NCI-H460 (cell line): ENCODE measurements around the genes DUSP23, SLAMF8, TAGLN2, SLAMF9 and PEA15.

GRCh38 chr1:159196684-159197781 is 7.6 kb upstream of the ACKR1 start:
RAMPAGE:
- cytosol, long total RNA, result no peak
- long total RNA, result no peak
- nucleus, long total RNA, result no peak

GRCh38 chr1:159205884-159206650 is 1.4 kb downstream of the ACKR1 start:
RAMPAGE:
- cytosol, long total RNA, result no peak
- long total RNA, result no peak
- nucleus, long total RNA, result no peak

RAMPAGE:
- cytosol, long total RNA, result no peak
- long total RNA, result no peak
- nucleus, long total RNA, result no peak
Measured at GRCh38 chr1:159591745-159592193, 4.1 kb downstream of the APCS start.

RAMPAGE:
- cytosol, long total RNA, result no peak
- long total RNA, result no peak
- nucleus, long total RNA, result no peak
Measured at GRCh38 chr1:159711977-159713256, 2.0 kb downstream of the CRP start.

DNA sequence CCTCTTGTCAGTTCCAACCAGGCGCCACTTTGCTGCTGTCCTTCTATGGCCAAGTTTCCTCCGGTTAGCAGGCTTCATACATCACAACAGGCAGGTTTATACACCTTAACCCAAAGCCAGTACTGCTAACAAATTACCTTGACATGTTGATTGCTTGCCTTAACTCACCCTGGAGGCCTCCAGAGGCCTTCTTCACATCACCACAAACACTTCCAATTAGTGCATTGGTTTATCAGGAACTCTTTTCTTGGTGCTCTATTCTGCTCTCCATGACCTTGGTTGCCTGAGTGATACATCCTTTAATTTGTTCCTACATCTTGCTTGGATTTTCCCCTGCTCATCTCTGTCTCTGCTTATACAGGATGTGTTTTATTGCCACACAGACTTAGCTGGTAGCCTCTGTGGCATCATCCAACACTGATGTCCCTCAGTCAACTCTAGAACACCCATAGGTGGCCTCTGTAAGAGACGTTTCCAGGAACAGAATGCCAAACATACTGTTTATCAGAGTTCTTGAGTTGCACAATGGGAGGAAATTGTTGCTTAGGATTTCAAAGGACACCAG is 28.9 kb upstream of the DUSP23 start:
RAMPAGE:
- cytosol, long total RNA, result no peak
- long total RNA, result no peak
- nucleus, long total RNA, result no peak

GRCh38 chr1:159780874-159781702 is at the start of gene DUSP23:
TSS of gene DUSP23 (plus strand) at chr1:159780962.
RAMPAGE:
- cytosol, long total RNA, result start-site peak on the plus strand at chr1:159780962-159781000, 143 and 210 reads in 2 replicates
- long total RNA, result start-site peak on the plus strand at chr1:159780966-159781000, 28 and 86 reads in 2 replicates
- nucleus, long total RNA, result start-site peak on the plus strand at chr1:159780967-159780971, 41 and 17 reads in 2 replicates

DNA sequence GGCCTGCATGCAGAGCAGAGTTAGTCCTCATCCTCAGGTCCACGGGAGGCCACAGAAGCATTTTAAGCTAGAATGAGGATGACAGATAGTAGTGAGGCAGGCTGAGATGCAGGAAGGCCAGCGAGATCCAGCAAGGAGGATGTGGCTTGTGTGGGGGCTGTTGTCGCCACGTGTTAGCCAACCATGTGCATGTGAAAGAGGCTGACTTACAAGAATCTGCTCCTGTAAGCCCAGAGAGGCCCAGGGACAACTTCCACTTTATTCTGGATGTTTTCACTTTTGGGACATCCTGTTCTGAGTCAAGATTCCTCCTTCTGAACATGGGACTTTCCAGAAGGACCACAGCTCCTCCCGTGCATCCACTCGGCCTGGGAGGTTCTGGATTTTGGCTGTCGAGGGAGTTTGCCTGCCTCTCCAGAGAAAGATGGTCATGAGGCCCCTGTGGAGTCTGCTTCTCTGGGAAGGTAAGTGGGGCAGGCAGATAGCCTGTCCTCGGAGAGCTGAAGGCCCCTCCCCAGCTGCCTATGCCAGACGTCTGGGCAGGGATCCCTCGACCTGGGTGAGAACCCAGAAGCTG is at the start of gene SLAMF8:
Gene SLAMF8, plus strand, starts transcription at position 399 of the 577 bp plus-strand sequence.
RAMPAGE:
- cytosol, long total RNA, result no peak
- long total RNA, result no peak
- nucleus, long total RNA, result no peak

GRCh38 chr1:159886314-159886897 is 13.6 kb downstream of the CFAP45 start:
RAMPAGE:
- cytosol, long total RNA, result no peak
- long total RNA, result no peak
- nucleus, long total RNA, result no peak

DNA sequence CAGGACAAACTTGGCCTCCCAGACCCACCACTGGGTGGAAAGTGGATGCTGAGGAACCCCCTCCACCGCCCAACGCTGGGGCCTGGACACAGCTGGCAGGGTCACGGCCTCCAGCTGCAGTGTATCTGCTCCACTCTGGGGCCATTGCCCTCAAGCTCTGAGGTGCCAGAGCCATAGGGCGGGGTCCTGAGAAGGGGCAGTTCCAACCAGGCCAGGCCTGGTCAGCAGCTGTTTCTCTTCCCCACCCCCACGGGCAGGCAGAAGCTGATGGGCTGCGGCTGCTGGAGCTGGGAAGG is 2.5 kb downstream of the TAGLN2 start:
RAMPAGE:
- cytosol, long total RNA, result no peak
- long total RNA, result no peak
- nucleus, long total RNA, result no peak

GRCh38 chr1:159924905-159925555 is at the start of gene TAGLN2:
TSS of gene TAGLN2 (minus strand) at chr1:159925507.
RAMPAGE:
- cytosol, long total RNA, result start-site peak on the minus strand at chr1:159925477-159925531, 1,680 and 1,699 reads in 2 replicates
- long total RNA, result start-site peak on the minus strand at chr1:159925477-159925540, 307 and 774 reads in 2 replicates
- nucleus, long total RNA, result start-site peak on the minus strand at chr1:159925478-159925531, 840 and 182 reads in 2 replicates

RAMPAGE:
- cytosol, long total RNA, result no peak
- long total RNA, result no peak
- nucleus, long total RNA, result no peak
Measured at GRCh38 chr1:159940998-159941556, 4.3 kb downstream of the IGSF9 start.

RAMPAGE:
- cytosol, long total RNA, result no peak
- long total RNA, result no peak
- nucleus, long total RNA, result no peak
Measured at GRCh38 chr1:159954131-159954684, at the start of gene SLAMF9. TSS of gene SLAMF9 (minus strand) at chr1:159954237.

RAMPAGE:
- cytosol, long total RNA, result no peak
- long total RNA, result no peak
- nucleus, long total RNA, result no peak
Measured at GRCh38 chr1:160084057-160084641, 2.8 kb downstream of the KCNJ9 start.

RAMPAGE:
- cytosol, long total RNA, result no peak
- long total RNA, result no peak
- nucleus, long total RNA, result no peak
Measured at GRCh38 chr1:160084642-160085373, 3.5 kb downstream of the KCNJ9 start.

RAMPAGE:
- cytosol, long total RNA, result no peak
- long total RNA, result no peak
- nucleus, long total RNA, result no peak
Measured at GRCh38 chr1:160131918-160132457, 16.4 kb downstream of the ATP1A2 start.

DNA sequence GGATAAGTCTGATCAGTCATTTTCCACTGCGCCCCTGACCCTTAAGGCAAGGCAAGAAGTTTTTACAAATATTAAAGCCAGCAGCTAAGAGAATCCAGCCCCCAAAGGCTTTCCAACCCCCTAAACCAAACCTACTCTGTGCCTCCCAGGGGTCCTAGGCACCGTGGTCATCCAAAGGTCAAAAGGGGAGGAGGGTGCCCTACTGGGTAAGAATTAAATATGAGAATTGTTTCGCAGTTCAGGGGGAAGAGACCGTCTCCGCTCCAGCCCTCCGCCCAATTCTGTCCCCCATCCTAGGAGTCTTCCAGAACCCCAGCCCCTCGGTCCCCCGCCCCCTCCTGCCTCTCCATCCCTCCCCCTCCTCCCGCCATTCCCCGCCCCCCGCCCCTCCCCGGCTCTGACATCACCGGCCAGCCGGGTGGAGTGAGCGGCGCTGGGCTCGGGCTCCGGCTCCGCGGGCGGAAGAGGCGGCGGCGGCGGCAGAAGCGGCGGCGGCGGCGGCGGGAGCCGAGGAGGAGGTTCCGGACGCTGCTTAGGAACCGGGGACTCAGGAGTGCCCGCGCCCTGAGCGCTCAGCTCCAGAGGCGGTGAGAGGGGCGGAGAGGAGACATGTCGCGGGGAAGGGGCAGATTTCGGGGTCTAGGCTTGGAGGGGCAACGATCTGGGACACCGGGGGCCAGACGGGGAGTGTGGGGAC is at the start of gene PEA15:
Gene PEA15, plus strand, starts transcription at position 449 of the 697 bp plus-strand sequence.
RAMPAGE:
- cytosol, long total RNA, result no peak
- long total RNA, result no peak
- nucleus, long total RNA, result start-site peak on the plus strand centred at position 473 of the sequence, 50 bp wide, 318 and 251 reads in 2 replicates

DNA sequence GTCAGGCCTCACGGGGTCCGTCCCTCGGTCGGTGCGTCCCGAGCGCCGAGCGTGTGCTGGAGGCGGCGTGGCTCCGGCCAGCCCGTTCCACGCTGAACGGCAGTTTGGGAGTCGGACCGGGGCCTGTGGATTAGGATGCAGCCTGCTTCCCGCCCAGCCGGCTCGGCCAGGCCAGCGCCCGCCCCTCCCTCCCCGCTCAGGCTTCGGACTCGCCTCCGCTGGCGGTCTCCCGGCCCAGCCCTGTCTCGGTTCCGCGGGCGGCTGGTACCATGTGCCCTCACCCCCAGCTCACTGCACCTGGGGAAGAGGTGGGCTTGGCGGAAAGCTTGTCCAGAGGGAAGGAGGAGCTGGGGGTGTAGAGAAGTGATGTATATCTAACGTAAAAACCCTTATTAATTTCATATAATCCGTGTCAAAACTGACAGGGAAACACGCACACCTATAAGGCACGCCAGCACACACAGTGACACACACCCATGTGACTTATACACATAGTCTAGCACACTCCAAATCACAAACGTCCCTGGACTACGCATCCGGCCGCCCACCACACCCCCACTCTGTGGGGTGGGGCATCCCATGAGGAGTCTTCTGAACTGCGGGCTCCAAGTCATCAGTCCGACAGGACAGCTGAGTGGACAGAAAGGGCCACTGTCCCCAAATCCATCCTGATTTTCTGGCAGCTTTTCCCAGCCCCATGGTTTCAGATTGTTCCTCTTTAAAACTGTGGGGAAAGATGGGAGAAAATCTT is 644 bp downstream of the PEA15 start:
RAMPAGE:
- cytosol, long total RNA, result no peak
- long total RNA, result no peak
- nucleus, long total RNA, result no peak

DNA sequence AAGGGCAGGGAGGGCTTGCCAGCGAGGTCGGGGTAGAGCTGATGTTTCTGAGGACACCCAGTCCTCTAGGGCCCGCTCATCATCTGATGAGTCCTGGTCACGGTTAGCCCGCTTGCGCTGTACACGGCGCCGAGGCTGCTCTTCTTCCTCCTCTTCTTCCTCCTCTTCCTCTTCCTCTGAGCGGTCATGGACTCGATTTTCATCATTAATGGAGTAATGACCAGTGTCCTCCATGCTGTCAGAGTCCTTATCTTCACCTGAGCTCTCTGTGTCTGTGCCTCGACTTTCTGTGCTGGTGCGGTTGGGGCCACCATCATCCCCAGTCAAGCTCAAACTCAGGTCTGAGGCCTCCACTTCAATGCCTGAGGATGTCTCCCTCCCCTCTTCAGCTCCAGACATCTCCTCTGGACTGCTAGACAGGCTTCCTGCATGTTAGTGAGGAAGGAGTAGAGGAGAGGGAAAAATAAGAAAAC is 22.4 kb downstream of the DCAF8 start:
RAMPAGE:
- cytosol, long total RNA, result no peak
- long total RNA, result no peak
- nucleus, long total RNA, result no peak

RAMPAGE:
- cytosol, long total RNA, result no peak
- long total RNA, result no peak
- nucleus, long total RNA, result no peak
Measured at GRCh38 chr1:160307281-160308165, 22.6 kb upstream of the PEX19 start.

DNA sequence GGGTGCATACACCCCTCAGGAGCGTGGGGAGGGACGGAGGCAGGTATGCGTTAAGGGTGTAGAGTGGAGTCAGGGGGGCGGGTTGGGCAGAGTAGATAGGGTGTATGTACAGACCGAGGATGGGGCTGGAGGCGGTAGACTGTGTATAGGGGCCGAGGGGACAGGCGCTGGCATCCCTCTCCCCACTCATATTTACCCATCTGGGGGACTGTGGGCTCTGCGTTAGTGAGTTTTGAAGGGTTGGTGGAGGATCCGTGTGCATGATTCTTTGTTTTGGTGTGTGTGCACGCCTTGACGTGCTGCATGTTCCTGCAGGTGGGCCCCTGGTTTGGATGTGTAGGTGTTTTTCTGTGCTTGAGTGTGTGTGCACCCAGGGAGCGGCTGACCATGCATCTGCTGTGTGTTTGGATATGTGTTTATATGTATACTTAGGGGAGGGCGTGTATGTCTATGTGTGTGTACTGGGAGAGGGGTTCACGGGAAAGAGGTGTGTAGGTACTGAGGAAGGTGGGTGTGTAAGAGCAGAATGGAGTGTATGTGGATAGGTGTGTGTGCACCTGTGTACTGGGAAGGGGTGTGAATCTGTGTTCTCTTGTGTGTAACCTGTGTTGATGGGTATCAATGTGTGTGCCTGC is 1.0 kb downstream of the VANGL2 start:
RAMPAGE:
- cytosol, long total RNA, result no peak
- long total RNA, result no peak
- nucleus, long total RNA, result no peak